Penis (tissue), 1 donor: ENCODE data around the genes MXRA7 and MGAT5B.

DNA sequence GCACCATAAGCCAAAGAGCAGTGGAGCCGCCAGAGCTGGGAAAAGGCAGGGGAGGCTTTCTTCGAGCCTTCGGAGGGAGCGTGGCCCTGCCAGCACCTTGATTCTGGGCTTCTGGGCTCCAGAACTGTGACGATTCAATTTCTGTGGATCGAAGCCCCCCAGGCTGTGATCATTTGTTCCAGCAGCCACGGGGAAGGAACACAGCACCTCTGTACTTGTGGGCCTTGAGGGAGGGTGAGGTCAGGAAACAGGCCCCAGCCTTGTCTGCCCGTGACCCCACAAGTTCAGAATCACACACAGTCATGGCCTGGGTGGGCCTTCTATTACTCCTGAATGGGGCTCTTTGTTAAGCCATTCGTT is 10.2 kb downstream of the ST6GALNAC2 start:
- PRO-cap: no peak

GRCh38 chr17:76672381-76672883 is 28.9 kb upstream of the ST6GALNAC1 start:
- PRO-cap: no peak

GRCh38 chr17:76681560-76682121 is 29.1 kb downstream of the MXRA7 start:
- PRO-cap: no peak

- PRO-cap: unidirectional peak, plus-strand start at chr17:76697227
Measured at GRCh38 chr17:76696676-76697266, 14.0 kb downstream of the MXRA7 start.

DNA sequence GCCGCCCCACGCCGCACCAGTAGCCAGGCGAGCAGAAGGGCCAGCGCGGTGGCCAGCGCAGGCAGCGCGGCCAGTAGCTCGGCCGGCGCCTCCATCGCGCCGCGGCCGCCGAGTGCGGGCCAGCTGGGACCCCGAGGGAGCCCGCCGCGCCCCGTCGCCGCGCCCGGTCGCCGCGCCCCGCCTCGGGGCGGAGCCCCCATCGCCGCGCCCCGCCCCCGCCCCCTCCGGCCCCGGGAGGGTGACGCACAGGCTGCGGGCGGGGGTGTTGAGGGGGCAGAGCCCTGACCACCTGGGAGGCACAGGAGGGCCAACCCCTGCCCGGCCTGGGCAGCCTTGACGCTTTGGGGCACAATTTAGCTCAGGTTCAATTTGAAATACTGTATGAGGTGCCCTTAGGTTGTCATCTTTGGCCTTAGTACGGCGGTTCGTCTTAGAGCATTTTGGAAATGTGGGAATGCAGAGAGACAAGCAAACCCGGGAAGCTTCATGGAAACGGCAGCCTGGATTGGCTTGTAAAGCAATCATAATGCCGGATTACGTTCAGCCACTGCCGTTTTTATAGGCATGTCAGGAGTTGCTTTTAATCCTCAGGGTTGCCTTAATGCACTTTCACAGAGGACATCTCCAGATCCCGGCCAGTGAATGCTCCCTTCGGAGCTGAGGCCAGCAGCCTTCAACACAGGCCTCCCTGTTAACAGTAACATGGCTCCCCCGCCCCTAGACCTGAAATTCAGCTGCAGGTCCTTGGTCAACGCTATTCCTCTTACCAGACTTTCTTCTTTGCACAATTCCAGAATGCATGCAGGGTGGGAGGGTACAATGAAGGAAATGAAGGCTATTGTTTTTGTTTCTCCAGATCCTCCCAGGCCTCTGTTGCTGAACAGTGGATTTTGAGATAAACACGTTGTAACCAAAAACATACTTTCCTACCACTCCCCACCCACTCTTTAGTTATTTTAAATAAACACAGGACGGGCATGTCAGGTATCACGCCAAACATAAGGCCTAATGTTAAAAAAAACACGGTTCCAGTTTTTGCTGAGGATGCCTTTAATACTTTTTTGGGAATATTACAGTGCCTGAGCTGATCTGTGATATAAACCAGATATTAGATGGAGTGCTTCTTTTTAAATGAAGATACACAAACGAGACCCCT is at the start of gene MXRA7:
Gene MXRA7, minus strand, starts transcription at position 114 of the 1,156 bp plus-strand sequence.
- PRO-cap: bidirectional peak, plus-strand start at position 248 of the sequence, minus-strand start at position 110 of the sequence

DNA sequence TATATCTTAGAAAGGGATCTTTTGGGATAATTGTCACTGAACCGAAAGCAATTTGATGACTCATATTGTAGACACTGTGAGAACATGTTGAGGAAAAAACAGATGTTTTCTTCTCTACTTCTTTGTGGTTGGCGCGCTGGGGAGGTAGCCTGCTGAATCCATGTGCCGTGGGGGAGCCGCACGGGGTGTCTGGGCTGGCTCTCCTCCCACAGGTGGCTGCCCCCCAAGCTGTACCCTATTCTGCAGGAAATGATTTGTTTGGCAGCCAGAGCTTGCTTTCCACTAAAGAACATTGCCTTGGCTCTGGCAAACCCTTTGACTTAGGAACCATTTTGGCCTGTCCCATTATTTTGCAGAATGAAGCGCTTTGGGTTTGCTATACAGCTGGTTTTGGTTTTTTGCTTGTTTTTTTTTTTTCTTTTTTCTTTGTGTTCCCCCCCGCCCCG is 53.5 kb downstream of the MFSD11 start:
- PRO-cap: no peak

GRCh38 chr17:76867988-76868798 is at the start of gene MGAT5B:
MGAT5B (plus strand) TSS chr17:76868404.
- PRO-cap: unidirectional peak, plus-strand start at chr17:76868478

- PRO-cap: no peak
Measured at GRCh38 chr17:76958146-76958629, 90.0 kb downstream of the MGAT5B start.

GRCh38 chr17:76969439-76969810 is 101.2 kb downstream of the MGAT5B start:
- PRO-cap: no peak

GRCh38 chr17:77109701-77110615 is 30.8 kb upstream of the SEC14L1 start:
- PRO-cap: no peak

DNA sequence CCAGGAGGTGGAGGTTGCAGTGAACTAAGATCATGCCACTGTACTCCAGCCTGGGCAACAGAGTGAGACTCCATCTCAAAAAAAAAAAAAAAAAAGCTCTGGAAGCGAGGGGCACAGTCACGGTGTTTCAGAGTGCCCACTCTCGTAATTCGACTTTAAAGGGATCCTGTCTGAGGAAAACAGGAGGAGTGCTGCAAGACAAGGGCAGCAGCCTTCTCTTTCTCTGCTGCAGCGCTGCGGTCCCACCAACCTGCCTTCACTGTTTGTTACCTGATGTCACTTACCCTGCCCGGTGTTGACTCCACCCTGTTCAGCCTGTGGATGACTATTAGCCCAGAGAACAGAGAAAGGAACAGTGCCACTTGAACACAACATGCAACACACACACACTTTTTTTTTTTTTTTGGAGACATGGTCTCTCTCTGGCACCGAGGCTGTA is 6.9 kb upstream of the SEC14L1 start:
- PRO-cap: no peak

DNA sequence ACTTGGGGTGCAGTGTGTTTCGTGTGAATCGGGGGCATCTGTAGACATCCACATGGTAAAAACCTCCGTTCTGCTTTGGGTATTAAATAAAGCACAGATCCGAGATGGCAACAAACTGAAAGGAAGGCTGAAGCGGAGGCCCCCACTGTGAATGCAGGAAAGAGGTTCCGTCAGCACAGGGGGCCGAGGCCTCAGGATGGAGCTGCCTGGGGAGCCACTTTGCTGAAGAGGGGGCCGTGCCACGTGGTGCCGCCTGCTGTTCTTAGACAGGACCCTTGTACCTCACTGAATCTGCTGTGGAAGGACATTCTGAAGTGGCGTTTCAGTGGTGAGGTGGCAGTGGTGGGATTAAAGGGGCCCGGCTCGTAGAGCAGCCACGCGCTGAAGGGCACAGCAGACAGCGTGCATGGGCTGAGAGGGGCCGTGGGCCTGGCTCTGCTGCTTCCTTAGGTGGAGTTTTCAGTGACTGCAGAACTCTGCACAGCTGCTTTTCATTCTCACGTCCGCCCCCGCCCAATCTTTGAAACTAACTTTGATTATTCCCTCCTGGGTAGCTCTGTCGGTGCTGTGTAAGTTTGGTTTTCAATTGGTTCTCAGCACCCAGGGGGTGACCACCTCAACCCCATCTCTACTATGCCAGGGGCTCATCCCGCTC is 70.2 kb downstream of the SEC14L1 start:
- PRO-cap: no peak

- PRO-cap: no peak
Measured at GRCh38 chr17:77246836-77247569, 34.3 kb upstream of the SEPTIN9 start.

GRCh38 chr17:77254829-77255328 is 26.4 kb upstream of the SEPTIN9 start:
- PRO-cap: no peak

DNA sequence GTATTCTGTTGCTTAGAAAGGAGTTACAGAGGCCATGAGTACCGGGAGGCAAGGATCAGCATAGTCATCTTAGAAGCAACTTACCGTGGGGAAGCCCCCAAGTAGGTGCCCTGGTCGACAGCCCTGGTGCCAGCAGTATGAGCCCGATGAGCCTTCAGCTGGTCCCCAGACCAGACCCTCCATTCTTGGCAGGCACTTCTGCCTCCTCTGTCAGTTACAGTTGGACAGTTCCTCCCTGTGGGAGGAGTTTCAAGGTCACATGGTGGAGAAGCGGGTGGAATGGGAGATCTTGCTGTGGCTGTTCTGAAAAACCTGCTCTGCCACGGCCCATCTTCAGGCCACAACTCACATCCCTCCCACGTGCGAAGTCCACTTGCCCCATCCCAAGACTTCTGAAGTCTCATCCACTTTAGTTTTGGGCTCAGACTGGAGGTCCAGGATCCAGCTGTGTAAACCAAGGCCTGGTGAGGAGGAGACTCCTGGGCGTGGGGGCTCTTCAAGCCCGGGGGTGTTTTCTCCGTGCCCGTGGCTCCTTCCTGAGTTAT is 7.1 kb upstream of the SEPTIN9 start:
- PRO-cap: no peak

DNA sequence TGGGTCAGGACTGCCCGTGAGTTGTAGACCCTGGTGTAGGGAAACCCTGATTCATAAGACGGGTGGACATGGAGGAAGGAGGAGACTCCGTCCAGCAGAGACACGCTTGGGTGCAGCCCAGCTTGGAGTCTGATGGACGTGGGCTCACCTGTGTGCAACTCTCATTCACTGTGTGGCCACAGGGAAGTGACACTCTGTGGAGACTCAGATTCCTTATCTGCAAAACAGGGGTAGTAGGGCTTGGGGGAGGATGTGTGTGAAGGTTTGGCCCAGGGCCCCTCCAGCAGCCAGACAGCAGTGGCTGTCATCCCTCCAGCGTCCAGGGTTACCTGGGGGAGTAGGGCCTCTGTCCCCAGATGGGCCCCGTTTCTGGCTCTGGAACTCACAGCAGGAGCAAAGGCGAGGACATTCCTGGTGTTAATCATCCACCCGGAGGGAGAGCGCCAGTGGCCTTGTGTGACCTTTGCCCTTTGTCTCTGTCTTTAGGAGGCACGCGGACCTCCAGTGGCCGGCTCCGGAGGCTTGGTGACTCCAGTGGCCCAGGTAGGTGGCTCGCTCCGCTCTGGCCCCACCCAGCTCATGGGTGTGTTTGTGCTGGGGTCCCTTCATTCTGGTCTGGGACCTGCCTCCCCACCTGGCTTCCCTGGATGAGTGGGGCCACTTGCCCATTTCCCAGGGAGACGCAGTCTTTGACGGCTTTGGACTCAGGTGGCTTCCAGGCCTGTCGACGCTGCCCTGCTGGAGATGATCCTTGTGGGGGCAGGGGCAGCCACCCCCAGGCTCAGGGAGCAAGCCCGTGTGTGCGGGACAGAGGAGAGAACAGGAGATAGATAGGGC is 25.6 kb downstream of the SEPTIN9 start:
- PRO-cap: no peak

- PRO-cap: no peak
Measured at GRCh38 chr17:77316127-77316885, 35.0 kb downstream of the SEPTIN9 start.

- PRO-cap: no peak
Measured at GRCh38 chr17:77372355-77372730, 91.0 kb downstream of the SEPTIN9 start.

DNA sequence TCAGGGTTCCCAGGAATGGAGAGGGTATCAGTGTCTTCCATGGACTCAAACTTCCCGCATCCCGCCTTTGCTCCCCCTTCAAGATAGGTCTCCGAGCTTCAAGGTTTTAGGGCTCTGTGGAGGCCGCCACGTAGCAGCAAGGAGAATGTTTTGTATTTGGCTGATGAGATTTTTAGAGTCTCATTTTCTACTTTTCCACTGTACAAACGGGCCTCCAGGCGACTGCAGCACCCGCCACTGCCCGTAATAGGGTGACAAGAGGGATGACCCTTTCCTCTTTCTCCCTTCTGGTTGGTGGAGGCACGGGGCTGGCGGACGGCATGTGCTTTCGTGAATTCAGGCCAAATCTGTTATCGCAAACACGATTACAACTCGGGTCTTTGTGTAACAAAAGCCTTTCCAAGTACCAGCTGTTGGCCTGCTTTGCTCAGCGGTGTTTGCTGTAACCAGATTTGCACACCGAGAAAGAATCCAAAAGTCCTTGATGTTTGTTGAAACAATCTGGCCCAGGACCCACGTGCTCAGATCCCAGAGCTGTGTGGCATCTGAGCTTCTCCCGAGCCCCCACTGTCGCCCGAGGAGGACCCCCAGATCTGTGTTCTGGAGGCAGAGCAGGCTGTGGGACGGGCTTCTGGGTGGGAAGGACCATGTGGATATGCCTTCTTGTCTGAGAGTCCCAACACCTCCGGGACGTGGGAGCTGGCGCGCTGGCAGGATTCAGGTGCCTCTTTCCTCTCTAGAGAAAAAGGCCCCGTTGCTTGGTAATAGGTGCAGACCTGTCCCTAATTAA is 95.9 kb downstream of the SEPTIN9 start:
- PRO-cap: no peak

GRCh38 chr17:77421127-77421901 is 140.0 kb downstream of the SEPTIN9 start:
- PRO-cap: no peak